BE2C (cell line): ENCODE results near the gene SNX30.

DNA sequence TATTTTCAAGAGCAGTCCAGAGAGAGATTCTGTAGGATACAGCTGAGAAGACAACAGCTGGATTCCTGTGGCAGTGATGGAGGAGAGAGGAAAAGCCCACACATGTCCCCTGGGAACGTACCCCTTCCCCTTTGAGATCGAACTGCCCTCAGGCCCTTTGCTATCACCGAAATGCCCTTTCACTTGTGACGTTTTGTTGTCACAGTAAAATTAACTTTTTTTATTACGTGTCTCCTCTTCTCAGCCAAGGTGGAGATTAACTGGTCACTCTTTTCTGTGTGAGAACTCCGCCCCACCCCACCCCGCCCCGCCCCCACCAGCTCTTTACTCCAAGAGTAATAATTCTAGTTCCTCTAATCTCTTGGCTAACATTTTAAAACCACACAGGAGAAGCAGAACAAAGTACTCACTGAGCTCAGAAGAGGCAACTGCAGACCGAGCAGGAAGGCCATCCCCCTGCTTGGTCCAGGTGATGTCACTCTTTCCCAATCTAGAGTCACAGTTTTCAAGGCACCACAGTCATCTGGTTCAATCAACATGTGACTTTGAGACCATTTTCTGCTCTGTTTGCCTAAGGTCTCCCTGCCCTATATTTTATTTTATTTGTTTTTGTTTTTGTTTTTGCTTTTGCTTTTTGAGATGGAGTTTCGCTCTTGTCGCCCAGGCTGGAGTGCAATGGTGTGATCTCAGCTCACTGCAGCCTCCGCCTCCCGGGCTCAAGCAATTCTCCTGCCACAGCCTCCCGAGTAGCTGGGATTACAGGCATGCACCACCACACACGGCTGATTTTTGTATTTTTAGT, 105.5 kb downstream of the SUSD1 start:
- RRBS: no CpG with 5 or more reads among the region's 15 CpGs

DNA sequence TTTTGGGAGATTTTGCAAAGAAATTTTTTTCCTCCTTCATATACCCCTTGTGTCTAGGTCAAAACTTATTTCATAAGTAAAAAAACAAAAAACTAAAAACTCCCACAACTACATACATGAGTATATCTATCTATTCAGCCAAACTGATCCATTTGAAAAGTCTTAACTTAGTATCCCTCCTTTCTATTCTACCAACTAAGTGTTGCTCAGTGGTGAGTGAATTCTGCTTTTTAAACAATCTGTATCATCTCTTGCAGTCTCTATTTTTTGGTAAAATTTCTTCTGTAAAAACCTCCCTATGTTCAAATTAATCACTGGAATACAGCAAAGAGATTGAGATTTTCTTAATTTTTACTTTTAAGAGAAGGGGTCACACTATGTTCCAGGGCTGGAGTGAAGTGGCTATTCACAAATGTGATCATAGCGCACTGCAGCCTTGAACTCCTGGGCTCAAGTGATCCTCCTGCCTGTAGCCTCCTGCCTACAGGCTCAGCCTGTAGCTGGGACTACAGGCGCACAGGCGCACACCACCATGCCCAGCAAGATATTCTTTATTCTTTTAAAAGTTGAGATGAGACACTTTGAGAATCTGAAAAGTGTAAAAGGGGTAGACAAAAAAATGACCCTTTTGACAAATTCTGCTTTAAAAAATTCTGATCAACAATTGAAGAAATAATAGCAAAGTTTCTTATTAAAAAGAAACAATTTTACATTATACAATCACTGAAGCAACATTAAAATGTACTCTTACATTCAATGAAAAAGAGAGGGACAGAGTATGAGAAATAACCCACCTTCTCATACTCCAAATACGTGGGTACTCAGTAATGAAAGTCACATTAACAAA, 46.7 kb upstream of the SUSD1 start:
- RRBS: no CpG with 5 or more reads among the region's 4 CpGs

DNA sequence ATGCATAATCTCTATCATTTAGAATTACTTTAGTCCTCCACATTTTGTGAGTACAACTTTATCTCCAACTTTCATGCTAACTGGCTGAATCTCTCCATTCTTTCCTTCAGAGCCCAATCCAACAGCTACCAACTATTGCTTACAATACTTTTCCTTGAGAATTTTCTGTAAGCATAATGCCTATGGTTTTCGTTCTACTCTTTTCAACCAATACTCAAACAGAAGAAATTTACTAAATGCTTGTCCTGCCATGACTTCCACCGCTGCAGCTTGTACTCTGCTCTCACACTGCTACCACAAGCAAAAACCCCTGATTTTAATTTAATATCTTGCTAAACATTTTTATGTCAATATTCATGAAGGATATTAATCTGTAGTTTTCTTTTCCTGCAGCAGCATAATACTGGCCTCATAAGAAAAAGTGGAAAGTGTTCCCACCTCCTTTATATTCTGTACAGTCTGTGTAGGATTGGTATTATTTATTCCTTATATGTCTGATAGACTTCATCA, 52.2 kb downstream of the PTBP3 start:
- RRBS: no CpG with 5 or more reads among the region's 2 CpGs

DNA sequence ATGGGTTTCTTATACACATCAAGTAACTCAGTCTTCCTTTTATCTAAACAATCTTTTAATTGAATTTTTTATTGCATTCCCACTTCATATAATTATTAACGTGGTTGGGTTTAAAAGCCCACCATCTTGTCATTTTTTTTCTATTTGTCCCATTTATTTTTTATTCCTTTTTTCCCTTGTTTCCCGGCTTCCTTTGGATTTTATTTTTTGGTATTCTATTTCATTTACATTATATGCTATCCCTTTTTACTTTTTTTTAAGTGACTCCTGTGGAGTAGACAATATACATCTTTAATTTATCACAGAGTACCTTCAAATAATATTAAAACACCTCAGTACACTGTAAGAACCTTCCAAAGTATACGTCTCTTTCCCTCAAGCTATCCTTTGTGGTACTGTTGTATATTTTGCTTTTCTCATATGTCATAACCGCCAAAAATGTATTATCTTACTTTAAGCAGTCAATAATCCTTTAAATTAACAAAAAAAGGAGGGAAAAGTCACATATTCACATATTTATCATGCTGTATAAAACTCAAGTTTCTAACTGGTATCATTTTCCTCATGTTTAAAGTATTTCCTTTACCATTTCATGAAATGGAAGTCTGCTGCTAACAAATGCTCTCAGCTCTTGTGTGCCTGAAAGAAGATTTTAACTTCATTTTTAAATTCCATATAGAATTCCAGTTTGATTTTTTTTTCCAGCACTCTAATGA, 47.1 kb downstream of the PTBP3 start:
- RRBS: no CpG with 5 or more reads among the region's 4 CpGs

GRCh38 chr9:112510556-112511132, 24.0 kb downstream of the KIAA1958 start:
- RRBS: no CpG with 5 or more reads among the region's 3 CpGs

- RRBS: no CpG with 5 or more reads among the region's 6 CpGs
These were observed 45.1 kb downstream of the KIAA1958 start for GRCh38 chr9:112531636-112532138.

DNA sequence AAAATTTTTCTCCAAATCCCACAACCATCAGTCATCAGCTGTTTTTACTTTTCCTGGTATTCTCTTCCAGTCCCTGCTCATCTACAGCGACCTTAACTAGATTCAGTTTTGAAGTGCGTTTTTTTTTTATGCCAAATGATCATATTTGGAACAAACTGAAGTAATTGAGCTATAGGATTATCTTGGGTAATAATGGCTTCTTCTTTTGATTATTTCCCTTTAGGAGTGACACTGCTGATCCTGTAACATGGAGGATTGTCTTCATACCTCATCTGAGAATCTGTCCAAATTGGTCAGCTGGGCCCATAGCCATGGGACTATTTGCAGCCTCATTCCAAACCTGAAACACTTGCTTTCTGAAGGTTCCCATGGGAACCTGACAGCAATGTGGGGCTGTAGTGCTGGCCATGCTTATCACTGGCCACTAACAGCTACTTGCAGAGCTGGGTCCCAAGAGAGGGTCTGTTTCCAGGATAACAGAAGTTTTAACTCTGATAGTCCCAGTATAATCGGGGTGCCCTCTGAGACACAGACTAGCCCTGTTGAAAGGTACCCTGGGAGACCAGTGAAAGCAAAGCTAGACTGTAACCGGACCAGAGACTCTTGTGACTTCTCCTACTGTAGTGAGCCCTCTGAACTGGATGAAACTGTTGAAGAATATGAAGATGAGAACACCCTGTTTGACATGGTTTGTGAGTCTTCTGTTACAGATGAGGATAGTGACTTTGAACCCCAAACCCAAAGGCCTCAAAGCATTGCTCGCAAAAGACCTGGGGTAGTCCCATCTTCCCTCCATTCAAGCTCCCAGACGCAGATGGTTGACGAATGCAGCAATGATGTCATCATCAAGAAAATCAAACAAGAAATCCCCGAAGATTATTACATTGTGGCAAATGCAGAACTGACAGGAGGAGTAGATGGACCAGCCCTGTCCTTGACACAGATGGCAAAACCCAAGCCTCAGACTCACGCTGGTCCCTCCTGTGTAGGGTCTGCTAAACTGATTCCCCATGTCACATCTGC, 87.5 kb downstream of the KIAA1958 start:
- RRBS: no CpG with 5 or more reads among the region's 9 CpGs

DNA sequence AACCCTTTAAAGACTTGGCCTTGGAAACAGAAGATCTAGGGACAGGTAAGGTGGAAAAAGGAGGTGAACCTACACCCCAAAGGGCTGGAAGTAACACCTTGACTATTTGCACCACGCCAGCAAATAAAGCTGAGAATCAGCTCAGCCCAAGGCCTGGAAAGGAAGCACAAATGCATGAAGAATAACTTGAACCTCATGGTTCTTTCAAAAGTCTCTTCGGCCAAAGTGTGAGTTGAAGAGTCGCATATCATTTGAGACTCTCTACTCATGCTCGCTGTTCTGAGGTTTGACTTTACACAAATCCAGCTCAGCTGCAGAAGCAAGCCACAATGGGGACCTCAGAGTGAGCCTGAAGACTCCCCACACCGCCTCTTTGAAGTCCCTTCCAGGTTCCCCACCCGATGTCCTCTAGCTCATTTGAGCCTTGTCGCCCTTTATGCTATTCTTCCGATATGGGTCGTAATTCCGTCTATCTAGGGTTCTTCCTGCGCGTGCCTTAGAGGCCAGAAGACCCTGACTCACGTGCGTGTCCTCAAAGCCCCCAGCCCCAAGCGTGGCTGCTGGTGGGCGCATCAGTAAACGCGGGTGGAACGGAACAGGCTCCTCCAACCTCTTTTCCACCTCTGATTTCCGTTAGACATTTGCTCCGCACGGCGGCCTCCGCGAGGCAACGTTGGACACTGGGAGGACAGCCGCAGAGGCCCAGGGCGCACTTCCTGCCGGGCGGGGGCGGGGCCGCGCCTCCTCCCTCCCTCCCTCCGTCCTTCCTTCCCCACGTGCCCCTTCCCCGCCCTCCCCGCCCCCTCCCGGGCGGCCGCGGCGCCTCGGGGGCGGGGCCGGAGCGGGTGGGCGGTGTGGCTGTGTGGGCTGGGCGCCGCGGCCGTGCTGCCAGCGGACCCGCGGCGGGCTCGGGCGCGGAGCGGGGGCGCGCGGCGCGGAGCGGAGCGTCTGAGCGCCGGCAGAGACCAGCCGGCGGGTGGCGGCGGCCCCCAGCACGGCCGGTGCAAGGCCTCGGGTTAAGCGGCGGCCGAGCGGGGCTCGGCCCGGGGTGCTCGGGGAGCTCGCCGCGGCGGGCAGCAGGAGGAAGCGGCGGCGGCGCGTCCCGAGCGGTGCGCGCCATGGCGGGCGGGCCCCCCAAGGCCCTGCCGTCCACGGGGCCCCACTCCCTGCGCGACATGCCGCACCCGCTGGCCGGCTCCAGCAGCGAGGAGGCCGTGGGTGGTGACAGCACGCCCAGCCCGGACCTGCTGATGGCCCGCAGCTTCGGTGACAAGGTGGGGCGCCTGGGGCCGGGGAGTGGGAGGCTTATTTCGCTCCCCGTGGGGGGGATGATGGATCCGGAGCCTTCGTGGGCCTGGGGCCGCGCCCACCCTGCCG, at the start of gene SNX30:
TSS of gene SNX30 (plus strand) at position 877 of the 1,377 bp plus-strand sequence.
- RRBS: 2% methylated on average over 33 of the region's 119 CpGs

- RRBS: no CpG with 5 or more reads among the region's 10 CpGs
These were observed 58.9 kb downstream of the SNX30 start for GRCh38 chr9:112809218-112810003.

DNA sequence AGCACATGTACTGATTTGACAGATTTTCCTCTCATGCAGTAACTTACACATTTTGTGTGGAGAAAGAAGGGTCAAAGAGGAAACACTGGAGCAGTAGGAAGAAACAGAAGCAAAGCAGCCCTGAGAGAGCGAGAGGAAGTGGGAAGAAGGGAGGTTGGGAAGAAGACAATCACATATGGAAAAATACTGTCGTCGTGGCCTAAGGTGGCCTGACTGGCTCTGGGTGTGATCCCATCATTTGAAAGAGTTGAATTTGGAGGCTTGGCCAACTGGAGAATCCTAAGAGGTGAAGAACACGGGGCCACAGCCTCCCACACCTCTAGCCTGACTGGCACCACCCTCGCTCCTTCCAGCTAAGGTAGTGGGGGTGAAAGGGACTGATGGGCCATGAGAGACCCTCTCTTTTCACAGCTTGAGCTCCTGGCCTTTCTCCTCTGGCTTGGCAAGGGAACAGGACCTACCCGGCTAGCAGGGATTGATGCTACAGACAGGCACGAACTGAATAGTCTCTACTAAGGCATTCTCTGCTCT, 15.7 kb downstream of the SLC31A2 start:
- RRBS: no CpG with 5 or more reads among the region's 7 CpGs

GRCh38 chr9:113238742-113239402, 17.5 kb downstream of the SLC31A1 start:
- RRBS: no CpG with 5 or more reads among the region's 5 CpGs

DNA sequence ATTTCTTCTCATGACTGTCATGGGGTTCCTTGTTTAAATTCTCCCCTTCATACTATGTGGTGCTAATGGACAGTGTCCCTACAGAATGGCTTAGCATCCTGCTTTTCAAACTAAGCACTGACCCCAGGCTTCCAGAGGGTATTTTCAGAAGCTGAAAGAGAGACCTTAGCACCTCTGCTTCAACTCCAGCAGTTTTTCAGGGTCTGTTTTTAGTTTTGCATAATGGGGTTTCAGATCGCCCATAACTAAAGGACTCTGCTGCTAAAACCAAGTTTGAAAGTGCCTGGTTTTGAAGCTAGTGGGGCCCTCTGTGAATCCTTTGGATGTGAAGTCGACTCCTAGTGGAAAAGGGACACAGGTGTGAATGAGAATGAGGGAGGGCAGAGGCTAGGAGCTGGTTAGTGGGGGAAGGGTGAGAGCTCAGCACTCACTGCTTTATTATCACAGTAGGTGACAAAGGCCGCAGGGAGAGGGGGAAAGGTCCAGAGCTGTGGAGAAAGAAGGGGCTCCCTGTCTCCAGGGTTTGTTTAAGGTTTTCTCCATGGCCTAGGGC, 3.7 kb downstream of the HDHD3 start:
- RRBS: no CpG with 5 or more reads among the region's 3 CpGs

- RRBS: no CpG with 5 or more reads among the region's 2 CpGs
These were observed 4.1 kb upstream of the HDHD3 start for GRCh38 chr9:113380825-113381385.

GRCh38 chr9:113388694-113389281, 12.0 kb upstream of the HDHD3 start:
- RRBS: no CpG with 5 or more reads among the region's 17 CpGs

DNA sequence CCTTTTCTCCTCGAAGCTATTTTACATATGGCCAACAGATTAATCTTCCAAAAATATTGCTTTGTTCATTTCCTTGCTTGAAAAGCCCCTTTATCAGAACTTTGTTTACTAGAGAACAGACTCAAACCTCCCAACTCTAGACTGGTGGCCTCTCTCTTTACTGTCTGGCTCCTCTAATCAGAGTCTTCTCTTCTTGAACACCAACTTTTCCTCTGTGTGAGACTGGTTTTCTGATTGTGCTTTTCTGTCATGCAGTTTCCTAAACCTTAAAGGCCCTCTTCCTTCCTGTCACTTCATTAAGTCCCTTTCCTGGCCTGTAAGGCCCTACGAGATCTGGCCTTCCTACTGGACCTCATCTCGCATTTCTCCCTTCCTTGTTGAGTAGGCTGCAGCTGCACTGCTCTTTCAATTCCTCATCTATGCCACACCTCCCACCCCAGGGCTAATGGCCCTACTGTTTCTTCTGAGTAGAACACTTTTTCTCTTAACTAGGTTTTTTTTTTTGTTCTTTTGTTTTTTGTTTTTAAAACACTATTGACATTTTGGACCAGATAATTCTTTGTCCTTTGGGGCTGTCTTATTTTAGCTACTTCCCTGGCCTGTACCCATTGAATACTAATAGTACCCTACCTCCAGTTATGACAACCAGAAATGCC, 5.8 kb downstream of the C9orf43 start:
- RRBS: no CpG with 5 or more reads among the region's 3 CpGs

- RRBS: no CpG with 5 or more reads among the region's 20 CpGs
These were observed 118.5 kb downstream of the RGS3 start for GRCh38 chr9:113581733-113582804.

DNA sequence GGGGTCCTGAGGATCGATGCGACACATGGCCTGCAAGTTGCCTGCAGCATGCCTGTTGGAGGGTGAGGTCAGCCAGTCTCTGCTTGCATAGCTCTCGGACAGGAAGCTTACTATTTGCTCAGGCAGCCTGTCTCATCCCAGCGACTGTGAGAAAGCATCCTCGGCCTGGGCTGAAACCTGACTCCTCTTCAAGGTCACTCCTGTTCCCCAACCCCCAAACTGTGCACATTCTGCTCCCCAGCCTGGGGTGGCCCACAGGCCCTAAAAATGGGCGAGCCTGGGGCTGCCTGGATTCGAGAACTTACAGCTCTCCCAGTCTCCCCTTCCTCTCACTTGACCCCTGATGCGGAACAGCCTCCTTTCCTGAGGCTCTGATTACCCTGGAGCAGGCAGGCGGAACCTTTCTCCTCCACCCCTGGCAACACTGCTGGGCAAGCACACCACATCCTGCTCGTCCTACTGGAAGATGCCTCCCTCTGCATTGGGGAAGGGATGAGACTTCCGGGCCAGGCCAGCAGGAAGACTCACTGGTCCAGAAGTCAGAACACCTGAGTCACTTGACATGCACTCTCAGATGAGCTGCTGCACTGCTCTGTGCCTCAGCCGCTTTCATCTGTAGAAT, 187.0 kb downstream of the RGS3 start:
- RRBS: no CpG with 5 or more reads among the region's 12 CpGs

GRCh38 chr9:114004105-114004740, 73.9 kb downstream of the AMBP start:
- RRBS: no CpG with 5 or more reads among the region's 17 CpGs

- RRBS: 93% methylated on average over 4 of the region's 70 CpGs
These were observed 28.8 kb downstream of the AMBP start for GRCh38 chr9:114048975-114050093.

DNA sequence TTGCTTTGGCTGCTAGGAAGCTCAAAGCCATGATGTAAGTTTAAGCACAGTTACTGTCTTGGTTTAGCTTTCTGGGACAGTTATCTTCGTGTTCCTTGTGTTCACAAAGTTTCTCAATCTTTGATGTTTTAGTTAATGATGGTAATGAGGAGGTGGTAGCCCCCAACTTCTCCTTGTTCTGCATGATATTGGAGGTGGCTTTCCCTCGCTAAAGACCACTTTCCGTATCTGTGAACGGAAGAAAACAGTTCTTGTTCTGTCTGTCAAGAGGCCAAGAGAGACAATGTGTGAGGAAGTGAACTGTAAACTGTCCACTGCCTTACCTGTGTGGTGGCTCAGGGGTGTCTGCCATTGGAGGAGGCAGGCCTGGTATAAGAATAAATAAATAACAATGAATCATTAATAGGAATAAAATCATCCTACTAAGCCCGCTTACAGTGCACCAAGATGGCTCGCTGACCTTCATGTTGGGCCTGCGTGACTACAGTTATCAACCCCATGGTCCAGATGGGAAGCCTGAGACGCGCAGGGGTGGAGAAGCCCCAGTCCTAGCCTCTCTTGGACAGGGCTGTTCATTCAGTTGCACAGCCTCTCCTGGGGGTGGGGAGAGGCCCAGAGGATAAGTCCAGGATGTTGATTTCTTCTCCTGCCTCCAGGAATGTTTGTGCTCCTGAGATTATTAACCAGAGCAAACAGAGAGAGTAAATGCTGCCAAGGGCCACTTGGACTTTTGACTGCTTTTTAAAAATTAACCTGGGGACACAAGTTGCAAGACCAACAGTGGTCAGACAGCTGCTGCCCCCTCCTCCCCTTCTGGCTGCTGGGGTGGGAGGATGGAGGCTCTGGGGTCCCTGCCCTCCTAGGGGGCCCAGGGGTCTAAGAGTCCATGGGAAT, 2.5 kb upstream of the AMBP start:
- RRBS: no CpG with 5 or more reads among the region's 9 CpGs